Sigmoid colon (tissue), 4 donors: ENCODE data around the genes ZNF296, ERCC1 and FOXA3.

DNA sequence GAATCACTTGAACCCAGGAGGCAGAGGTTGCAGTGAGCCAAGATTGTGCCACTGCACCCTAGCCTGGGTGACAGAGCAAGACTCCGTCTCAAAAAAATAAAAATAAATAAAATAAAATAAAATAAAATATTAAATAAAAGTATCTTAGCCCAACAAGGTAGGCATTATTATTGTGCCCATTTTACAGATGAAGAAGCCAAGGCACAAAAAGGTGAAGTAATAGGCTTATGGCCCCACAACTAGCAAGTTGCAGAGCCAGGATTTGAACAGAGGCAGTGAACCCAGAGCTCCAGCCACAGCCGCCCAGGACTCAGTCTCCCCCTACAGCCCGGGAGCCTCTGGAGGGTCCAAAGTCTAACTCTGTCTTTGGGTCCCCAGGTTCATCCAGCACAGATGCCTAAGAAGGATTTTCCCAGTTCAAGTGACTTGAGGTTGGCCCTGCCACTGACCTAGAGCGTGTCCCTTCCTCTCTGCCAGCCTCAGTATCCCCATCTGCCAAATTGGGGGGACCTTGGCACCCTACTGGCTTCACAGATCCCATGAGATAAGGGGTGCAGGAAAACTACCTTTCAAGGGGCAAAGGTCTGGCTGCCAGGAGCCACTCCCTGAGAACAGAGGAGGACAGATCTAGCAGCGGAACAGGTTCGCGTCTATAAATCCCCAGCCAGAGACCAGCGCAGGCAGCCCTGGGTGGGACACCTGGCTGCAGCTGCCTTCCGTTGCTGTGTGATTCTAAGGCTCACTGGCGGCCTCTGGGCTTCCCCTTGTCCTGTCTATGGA lies 7.0 kb downstream of the RELB start:
- PRO-cap, result no peak
- RAMPAGE, long total RNA, 4 experiments, result no peak in any of the 4 experiments

DNA sequence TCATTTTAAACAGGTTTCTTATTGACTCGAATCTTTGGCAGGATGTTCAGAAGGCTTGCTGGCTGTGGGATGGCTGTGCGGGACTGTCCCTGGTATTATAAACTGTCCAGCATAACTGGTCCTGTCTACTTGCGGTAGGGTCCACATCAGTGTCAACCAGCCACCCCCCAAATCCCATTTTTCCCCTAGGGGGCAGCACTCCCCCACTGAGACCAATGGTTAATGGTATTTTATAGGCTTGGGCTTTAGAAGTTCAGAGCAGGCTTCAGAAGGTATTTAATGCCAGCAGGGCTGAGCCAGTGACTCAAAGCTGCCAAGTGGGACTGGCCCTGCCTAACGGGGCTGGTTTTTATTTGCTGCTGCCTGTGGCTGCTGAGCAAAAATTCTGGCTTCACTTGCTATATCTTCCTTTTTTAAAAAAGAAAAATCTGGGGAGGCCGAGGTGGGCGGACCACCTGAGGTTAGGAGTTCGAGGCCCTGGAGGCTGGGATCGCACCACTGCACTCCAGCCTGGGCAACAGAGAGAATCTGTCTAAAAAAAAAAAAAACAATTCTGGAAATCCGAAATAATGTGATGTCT lies 15.7 kb downstream of the RELB start:
- PRO-cap, result no peak
- RAMPAGE, long total RNA, 4 experiments, result no peak in any of the 4 experiments

- PRO-cap, result no peak
- RAMPAGE, long total RNA, 4 experiments, result no peak in any of the 4 experiments
These were observed 4.2 kb downstream of the ZNF296 start for GRCh38 chr19:45071634-45072984.

DNA sequence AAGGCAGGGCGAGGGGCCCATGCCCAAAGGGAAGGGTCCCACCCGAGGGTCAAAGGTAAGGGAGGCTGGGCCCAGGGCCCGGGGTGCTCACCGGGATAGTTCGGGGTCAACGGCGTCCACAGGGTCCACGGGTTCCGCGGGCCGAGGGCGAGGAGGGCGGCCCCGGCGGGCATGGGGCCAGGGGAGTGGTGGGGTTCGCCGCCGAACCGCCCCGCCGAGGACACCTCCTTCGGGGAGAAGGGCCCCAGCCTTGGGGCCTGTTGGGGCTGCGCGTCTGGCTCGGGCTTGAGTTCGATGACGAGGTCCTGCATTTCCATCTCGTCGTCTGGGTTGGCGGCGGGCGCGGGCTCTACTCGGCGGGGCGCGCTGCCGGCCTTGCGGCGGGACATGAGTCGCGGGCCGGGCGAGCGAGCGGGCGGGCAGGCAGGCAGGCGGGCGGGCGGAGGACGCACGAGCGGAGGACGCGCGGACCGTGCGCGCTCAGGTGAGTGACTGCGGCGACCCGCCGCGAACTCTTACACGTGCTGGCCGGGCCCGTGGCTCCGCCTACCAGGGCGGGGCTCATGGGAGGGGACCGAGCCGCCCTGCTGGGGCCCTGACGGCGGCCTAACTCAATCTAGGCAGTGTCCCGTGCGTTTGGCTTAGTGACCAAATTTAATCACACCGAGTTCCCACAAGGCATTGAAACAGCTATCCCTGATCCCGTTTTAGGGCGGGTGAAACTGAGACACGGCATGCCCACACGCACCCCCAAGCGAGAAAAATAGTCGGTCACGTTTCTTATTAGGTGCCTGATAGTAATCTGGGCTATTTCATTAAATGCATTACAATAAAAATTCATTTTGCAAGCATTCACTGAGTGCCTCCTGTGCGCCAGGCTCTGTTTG lies at the start of gene ZNF296:
TSS of gene ZNF296 (minus strand) at position 494 of the 887 bp plus-strand sequence.
- PRO-cap, result unidirectional peak, minus-strand start at position 490 of the sequence
- RAMPAGE, long total RNA, 4 experiments, result no peak in any of the 4 experiments

DNA sequence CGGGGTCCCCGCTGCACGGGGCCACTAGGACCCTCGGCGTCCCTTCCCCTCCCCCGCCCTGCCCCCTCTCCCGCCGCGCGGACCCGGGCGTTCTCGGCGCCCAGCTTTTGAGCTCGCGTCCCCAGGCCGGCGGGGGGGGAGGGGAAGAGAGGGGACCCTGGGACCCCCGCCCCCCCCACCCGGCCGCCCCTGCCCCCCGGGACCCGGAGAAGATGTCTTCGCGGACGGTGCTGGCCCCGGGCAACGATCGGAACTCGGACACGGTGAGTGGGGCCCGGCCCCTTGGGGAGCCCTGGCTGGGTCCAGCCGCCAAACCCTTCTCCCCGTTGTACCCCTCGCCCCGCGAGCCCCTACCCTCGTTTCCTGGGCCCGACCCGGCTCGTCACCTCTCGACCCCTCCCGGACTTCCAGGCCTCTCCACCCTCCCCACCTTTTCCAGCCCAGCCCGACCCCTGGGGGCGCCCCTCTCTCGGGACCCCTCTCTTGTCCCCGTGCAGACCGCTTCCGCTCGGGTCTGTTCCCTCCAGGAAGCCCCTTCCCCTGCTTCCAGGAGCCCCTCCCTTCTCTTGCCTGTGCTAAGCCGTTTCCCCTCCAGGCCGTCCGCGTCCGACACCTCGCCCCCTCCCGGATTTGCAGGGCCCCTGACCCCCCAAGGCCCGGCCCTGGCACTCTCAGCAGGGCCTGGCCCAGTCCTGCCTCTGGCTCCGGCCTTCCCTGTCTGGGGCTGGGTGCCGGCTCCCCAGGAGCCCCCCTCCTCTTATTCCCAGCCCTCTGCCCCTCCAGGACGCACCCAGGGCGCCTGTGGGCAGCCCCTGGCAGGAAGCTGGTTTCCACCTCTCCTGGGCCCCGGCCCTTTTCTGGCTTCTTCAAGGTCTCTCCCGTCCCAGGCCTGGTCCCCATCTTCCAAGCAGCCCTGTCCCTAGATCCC lies 570 bp downstream of the MARK4 start:
- PRO-cap, result no peak
- RAMPAGE, long total RNA, 4 experiments, result no peak in any of the 4 experiments

DNA sequence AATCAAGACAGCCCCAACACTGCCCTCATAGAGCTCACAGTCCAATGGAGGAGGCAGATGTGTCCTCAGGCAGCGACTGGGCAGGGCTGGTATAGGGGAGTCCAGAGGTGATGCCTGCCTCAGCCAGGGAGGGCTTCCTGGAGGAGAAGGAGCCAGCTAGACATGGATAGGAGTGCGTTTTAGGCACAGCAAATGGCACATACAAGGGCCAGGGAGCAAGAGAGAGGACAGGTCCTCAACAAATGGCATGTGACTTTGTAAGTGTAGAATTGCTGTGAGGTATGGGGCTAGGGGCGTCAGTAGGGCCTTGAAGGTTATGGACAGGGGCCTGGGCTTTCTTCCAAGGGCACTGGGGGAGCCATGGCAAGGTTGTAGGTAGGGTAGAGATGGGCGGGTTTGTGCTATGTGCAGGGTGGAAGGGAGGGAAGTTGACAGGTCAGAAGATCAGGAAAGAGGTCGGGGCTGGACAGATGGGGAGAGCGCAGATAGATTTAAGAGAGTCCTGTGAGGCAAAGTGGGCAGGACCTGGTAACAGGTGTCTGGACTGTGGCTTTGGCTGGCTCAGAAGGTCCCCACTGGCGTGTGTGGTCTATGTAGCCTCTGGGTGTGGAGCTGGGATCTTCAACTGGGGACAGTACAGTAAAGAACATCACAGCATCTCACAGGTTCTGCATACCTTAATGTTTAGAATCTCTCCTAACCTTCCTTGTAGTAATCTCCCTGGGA lies 17.9 kb downstream of the CKM start:
- PRO-cap, result no peak
- RAMPAGE, long total RNA, 4 experiments, result no peak in any of the 4 experiments

DNA sequence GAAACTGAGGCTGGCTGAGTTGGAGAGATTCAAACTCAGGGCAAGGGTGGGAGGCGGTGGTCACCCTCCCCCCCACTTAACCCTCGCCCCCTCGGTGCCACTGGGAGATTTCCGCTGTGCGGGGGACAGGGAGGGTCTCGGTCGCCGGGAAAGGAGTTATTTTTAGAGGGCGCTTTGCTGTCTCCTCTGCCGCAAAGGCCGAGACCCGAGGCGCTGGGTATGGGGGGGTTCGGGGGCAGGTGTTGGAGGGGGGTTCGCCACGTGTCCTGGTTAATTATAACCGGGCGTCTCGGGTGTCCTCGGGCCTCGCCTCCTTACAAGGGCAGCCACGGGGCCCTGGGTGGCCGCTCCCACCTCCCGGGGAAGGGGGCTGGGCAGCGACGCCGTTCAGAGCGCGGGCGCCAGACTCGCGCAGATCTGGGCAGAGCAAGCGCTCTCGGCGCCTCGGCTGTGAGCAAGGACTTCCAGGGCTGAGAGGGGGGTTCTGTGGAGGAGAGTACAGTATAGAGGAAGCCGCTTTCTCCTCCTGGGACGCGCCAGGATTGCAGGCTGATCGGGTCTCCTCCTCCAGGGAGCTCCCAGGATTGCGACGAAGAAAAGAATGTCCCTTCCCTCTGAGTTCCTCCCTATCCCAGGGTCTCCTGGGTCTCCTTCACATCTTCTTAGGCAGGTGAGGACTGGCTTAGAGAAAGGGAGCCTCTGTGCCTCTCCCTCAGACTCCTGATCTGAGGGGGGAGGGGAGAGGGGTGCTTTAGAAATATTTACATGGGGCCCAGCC lies 974 bp upstream of the CKM start:
- PRO-cap, result no peak
- RAMPAGE, long total RNA, 4 experiments, result no peak in any of the 4 experiments

DNA sequence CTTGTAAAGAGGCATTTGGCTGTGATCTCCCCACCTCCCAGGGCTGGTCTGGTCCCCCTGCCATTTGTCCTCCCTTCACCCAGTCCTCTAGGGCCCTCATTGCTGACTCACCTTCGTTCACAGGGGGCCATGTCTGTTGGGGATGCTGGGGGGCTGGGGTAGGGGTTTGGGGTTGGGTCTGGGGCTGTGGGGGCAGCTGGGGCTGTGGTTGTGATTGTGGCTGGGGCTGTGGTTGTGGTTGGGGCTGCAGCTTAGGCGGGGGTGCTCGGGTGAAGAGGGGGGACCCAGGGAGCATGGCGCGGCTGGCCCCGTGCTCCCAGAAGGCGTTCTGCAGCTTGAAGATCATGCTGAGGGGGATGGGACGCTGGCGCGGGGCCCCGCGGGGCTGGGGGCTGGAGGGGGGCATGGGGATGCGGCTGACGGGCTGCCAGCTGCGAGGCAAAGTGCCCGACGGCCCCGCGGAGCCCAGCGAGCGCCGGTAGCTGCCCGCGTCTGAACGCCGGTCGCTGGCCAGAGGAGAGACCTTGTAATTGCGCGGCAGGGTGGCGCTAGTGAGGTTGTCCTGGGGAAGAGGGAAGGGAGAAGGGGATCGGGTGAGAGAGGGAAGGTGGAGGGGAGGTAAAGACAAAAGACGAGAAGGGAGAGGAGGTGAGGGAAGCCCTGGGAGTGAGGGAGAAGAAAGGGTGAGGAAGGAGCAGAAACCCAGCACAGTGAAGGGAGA lies 9.4 kb downstream of the PPP1R13L start:
- PRO-cap, result no peak
- RAMPAGE, long total RNA, 4 experiments, result no peak in any of the 4 experiments

- PRO-cap, result no peak
- RAMPAGE, long total RNA, 4 experiments, result no peak in any of the 4 experiments
These were observed 245 bp downstream of the PPP1R13L start for GRCh38 chr19:45404673-45404975.

- PRO-cap, result bidirectional peak, plus-strand start at chr19:45423828, minus-strand start at chr19:45423517; unidirectional peak, minus-strand start at chr19:45424381
- RAMPAGE, long total RNA, 4 experiments, result start-site peak on the minus strand in 4 of 4 experiments, at chr19:45423849-45423926 at its widest, 173 to 515 reads per replicate
These were observed at the start of gene ERCC1 for GRCh38 chr19:45423617-45424916. Gene ERCC1 (minus strand): TSS chr19:45423917.

GRCh38 chr19:45469858-45470818 lies 2.3 kb downstream of the FOSB start:
- PRO-cap, result bidirectional peak, plus-strand start at chr19:45469914, minus-strand start at chr19:45469737; unidirectional peak, minus-strand start at chr19:45470296
- RAMPAGE, long total RNA, 4 experiments, result no peak in any of the 4 experiments

- PRO-cap, result no peak
- RAMPAGE, long total RNA, 4 experiments, result no peak in any of the 4 experiments
These were observed 5.0 kb downstream of the FOSB start for GRCh38 chr19:45472420-45473554.

DNA sequence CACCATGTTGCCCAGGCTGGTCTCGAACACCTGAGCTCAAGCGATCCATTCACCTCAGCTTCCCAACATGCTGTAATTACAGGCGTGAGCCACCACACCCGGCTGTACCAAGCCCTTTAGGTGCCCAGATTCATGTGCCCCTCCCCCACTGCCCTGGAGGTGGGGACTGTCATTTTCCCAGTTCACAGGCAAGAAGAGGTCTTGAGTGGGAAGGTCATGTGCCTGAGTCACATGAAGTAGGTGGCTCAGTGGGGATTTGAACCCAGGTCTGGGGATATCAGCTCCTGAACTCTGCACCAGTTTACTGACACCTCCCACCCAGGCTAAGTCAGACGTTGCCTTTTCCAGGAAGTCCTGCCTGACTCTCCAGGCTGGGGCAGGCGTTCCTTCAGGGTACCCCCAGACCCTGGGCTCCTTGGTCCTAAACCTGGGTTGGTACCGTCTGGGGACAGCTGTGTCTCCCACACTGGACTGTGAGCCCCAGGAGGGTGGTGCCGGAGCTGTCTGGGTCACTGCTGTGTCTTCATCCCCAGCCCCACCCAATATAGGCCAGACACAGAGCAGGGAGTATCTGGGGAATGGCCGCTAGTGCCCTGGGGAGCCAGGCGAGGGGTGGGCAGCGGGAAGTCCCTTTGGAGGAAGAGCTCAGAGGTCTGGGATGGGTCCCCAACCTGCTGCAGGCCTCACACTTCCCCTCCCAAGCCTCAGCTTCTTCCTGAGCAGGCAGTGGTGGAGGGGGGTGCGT lies 8.6 kb downstream of the VASP start:
- PRO-cap, result no peak
- RAMPAGE, long total RNA, 4 experiments, result no peak in any of the 4 experiments

DNA sequence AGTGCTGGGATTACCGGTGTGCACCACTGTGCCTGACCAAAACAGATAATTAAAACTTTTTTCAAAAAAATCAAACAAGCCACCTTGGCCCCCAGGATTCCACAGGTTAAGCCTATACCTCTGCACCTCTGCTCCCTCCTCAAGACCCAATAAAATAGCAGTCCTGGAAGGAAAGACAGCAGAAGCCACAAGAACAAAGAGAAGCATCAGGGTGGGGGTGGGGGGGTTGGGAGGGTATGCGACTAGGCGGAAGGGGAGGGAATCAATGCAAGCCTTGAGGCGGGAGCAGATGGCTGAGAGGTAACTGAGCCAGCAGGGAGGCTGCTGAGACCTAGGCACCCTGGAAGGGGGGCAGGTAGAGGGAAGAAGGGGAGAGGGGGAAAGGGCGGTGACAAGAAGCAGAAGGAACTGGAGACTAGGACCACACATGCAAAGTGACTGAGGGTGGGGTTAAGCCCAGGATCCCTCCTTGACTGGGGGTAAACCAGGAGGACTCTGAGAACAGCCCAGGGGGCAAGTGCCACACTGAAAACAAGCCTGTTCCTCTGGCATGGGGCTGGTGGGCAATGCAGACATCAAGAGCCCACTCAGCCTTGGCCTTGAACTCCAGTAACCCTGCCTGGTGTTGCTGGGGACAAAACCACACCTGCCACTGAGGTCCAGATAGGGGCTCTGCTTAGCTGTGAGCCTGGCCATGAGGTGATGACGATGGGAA lies 20.5 kb downstream of the OPA3 start:
- PRO-cap, result no peak
- RAMPAGE, long total RNA, 4 experiments, result no peak in any of the 4 experiments

DNA sequence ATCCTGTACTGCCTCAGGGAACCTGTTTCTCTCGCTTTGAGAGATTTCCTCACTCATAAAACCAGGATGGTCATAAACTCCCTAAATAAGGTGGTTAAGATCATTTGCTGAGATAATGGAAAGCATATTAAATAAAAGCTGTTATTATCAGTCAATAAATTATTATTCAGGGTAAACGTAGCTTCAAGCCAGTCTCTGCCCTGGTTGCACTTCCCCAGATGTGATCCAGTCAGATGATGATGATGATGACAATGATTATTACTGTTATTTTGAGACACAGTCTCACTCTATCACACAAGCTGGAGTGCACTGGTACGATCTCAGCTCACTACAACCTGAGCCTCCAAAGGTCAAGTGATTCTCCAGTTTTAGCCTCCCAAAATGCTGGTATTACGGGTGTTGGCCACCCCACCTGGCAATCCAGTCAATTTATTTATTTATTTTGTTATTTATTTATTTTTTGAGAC lies 16.8 kb downstream of the OPA3 start:
- PRO-cap, result no peak
- RAMPAGE, long total RNA, 4 experiments, result no peak in any of the 4 experiments

DNA sequence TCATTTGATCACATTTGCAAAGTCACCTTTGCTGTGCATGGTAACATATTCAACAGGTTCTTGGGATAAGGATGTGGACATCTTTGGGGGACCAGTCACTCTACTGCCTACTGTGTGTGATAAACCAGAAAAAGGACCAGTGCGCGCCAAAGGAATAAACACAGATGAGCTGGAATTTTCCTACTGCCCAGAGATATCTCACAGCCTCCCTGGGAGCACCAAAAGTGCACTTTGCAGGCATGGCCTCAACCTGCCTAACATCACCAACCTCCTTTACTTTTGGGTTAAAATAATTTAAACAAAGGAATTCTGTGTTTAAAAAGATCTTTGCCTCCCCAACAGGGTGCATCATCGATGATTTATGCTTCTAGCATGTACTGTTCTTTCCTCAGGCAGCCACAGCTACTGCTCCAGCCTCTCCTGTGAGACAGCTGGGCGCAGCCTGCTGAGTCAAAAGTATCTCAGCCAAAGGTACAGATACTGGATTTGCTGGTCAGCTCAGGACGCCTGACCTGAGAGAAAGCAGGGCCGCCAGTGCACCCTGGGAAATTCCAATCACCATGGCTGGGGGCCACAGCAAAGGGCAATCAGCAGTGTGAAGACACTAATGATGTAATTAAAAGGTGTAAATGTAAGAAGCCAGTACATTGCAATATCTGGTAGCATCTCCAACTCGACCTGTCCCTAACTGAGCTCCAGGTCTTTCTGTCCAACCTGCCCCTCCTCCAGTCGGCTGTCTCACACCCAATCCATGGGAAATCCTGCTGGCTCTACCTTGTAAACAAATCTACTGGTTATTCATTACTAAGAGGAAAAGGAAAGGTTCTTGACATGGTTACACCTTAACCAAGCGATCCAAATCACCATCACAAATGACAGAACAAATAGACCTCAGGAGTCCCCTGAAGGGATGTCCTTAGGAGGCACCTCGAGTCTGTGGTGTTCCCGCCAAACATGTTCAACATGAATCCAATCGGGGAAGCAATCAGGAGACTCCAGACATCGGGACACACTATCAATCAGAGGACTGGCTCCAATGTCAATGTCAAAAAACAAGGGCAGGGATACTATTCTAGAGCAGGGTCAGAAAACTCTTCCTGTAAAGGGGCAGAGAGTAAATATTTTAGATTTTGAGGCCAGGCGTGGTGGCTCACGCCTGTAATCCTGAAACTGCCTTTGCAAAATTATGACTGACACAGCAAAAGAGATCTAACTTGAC lies 7.4 kb downstream of the OPA3 start:
- PRO-cap, result no peak
- RAMPAGE, long total RNA, 4 experiments, result no peak in any of the 4 experiments

GRCh38 chr19:45721352-45721584 lies 9.4 kb downstream of the FBXO46 start:
- PRO-cap, result no peak
- RAMPAGE, long total RNA, 4 experiments, result no peak in any of the 4 experiments

DNA sequence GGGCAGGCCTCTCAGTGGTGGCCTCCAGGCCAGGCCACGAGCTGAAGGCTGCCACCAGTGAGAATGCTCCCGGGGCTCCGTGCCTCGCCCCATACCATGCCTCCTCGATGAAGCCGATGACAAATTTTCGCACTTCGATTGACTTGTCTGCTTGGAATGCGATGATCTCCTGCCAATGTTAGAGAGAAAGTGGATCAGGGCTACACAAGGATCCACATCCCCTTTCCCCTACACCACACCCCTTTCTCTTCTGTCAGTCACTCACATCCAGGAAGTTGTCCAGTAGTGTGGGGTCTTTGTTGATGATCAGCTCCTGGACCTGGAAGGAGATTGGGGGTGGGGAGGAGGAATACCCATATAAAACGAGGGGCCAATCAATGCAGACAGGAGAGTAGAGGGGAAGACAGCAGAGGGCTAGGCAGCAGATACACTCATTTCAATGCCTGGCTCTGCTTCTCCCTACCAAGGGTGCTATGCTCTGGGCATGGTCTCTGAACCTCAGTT lies 10.7 kb downstream of the SYMPK start:
- PRO-cap, result no peak
- RAMPAGE, long total RNA, 4 experiments, result no peak in any of the 4 experiments

DNA sequence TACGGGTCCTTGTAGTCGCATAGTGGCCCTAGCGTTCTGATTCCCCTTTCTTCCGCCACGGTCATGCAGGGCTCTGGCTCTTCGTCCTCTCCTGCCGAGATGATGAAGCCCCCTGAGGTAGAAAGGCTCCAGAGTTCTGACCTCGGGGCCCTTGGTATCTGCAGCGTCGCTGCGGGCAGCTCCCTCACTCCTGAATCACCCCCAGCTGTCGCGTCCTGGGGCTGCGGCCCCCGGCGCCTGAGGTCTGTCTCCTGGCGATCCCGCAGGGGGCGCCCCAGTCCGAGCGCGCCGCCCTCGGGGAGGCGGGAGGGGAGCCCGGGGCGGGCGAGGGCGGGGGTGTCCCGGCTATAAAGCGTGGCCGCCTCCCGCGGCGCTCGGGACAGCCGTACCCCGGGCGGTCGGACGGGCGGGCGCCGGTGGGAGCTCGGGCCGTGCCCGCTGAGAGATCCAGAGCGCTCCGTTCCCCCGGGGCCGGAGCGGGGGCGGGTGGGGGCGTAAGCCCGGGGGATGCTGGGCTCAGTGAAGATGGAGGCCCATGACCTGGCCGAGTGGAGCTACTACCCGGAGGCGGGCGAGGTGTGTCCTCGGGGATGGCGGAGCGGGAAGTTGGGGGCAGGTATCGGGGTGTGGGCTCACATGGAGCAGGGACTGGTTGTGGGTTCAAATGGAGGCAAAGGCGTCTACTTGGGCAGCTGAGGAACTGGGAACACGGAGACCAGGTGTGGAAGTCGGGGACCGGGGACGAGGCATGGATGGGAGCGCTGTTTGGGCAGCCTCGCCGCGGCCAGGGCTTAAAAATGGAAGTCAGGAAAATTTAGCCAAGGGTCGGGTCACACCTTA lies at the start of gene FOXA3:
TSS of gene FOXA3 (plus strand) at position 377 of the 840 bp plus-strand sequence.
- PRO-cap, result no peak
- RAMPAGE, long total RNA, 4 experiments, result no peak in any of the 4 experiments

DNA sequence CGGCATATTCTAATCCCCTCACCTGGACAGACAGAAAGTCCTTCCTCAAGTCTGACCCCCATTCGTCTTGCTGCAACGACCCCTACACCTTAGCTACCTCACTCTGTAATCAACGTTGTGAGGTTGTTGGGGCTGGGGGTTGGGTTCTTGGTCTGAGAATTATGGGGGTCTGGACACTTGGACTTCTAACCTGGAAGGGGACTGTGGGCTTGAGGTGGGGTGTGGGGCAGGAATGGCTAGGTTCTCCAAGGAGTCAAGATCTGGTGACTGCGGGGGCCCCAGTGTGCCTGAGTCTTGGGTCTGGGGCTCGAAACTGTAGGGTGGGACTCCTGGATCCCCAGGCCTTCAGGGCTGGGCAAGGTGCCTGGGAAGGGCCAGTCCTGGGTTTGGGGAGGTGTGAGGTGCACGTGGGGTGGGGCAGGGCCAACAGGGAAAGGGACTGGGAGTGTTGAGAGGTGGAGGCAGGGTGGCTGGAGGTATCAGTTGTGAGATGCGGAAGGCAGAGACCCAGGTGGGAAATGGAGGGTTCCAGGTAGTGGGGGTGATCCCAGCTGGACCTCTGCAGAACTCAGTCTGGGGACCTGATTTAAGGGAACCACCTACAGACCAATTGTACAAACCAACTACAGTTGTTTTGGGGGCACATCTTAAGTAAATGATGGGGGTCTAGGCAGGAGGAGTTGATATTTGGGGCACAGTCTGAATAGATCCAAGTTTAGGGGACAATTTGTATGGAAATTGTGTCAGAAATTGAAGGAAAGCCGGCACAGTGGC lies 1.4 kb downstream of the FOXA3 start:
- PRO-cap, result no peak
- RAMPAGE, long total RNA, 4 experiments, result no peak in any of the 4 experiments